H7 (cell line): Measurements from ENCODE around the genes GNG8, SLC1A5 and CCDC9.

DNA sequence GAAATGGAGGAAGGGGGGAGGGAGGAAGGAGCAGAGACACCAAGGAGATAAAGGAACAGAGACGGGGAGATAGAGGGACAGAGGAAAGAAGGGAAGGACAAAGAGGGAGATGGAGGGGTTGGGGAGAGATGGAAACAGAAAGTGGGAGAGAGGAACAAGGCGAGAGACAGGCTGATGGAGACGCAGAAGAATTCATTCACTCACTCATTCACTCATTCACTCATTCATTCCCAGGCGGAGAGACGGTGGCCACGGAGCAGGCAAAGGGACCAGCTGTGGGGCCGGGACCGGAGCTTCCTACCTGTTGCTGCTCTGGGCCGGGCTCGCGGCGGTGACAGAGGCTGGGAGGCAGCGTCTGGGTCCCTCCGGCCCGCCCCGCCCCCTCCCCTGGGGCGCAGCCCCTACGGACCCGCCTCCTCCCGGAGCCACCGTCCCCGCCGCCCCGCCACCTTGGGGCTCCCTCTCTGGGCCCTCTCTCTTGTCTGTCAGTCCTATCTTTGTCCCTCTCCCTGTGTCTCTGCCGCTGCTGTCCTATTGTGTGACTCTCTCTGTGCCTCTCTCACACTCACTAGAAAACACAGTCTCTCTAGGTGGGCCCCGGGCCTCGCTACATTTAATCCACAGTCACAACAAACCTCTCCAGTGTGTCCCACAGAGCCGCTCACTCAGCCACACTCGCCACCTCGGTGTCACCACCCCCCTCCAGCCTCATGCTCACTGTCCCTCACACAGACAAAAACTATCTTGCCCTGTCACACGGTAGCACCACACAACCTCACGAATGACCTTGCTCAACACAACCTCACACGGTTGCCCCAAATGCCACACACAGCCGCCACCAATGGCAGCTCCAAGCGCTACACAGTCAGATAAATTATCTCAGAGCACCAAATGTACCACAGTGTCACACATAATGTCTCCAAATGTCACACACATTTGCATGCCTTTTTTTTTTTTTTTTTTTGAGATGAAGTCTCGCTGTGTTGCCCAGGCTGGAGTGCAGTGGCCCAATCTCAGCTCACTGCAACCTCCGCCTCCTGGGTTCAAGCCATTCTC, at the start of gene GNG8:
TSS of gene GNG8 (minus strand) at position 357 of the 1,056 bp plus-strand sequence.
- RAMPAGE, long total RNA: no peak

DNA sequence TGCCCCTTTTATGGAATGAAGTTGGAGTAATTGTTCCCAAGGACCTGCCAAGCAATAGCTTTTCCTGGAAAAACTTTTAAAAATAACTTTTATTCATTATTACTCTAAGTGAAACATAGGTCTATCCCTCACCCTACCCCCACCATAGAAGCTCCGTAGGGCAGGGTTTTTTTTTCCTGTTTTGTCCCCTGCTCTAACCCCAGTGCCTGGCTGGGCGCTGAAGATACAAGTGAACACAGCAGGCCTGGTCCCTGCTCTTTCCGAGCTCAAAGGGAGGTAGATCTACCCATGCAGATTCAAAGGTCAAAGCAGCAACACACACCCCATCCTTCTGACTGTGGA, 8.7 kb upstream of the GNG8 start:
- RAMPAGE, long total RNA: no peak

- RAMPAGE, long total RNA: no peak
Observed at GRCh38 chr19:46723986-46724882, 7.3 kb upstream of the PRKD2 start.

DNA sequence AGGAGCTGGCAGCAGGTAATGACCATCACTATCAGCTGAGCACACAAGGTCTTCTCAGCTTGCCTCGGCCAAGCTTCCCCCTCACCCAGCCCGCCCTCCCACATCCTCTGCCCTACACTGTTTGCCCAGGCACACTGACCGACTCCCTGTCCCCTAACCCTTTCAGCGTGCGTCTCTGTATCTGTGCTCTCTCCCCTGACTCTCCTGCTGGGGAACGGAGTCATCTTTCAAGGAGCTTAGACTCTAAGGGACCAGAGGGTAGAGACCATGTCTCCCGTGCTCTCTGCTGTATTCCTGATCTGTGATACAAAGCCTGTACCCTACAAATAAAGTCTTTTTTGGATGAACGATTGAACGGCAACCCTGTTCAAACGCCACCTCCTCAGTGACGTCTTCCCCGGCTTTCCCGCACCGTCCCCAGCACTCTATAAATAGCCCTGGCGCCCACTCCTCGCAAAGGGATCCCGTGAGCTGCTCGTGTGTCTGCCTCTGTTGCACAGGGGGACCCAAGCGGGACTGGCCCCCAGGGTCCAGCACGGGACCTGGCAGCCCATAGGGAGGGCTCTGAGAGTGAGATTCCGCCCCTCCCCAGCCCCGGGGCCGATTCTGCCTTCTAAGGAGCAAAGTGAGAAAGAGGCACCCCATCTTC, 8.3 kb upstream of the FKRP start:
- RAMPAGE, long total RNA: no peak

DNA sequence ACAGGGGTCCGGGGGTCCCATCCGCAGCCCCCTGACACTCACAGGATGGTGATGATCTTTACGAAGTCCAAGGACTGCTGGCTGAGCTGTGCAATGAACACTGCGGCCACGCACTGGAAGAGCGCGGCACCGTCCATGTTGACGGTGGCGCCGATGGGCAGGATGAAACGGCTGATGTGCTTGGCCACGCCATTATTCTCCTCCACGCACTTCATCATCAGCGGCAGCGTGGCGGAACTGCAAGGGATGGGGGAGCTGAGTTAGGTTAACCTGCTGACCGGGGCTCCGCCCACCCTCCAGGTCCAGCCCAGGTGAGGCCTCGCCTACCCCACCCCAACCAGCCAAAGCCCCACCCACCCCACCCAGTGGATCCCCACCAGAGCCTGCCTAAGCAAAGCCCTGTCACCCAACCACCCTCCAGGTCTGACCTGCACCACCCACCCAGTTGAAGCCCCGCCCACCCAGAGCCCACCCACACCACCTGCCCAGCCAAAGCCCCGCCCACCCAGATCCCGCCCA, 11.2 kb downstream of the SLC1A5 start:
- RAMPAGE, long total RNA: no peak

- RAMPAGE, long total RNA: start-site peak on the minus strand at chr19:46788593-46788600, 580 reads
Observed at GRCh38 chr19:46787877-46789036, at the start of gene SLC1A5. SLC1A5 (minus strand) TSS chr19:46788594.

- RAMPAGE, long total RNA: no peak
Observed at GRCh38 chr19:46825302-46825658, 25.4 kb downstream of the AP2S1 start.

- RAMPAGE, long total RNA: no peak
Observed at GRCh38 chr19:46839817-46840266, 10.8 kb downstream of the AP2S1 start.

GRCh38 chr19:46859971-46860241, 891 bp upstream of the ARHGAP35 start:
- RAMPAGE, long total RNA: no peak

- RAMPAGE, long total RNA: no peak
Observed at GRCh38 chr19:47058468-47058946, 10.1 kb upstream of the TMEM160 start.

DNA sequence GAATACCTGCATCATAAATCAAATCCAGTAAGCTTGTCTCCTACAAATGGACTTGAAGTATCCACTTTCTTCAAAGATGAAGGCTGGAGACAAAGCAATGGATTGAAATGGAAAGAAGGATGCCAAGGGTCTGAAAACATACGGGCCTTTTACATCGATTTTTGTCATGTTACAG, 3.4 kb downstream of the ZC3H4 start:
- RAMPAGE, long total RNA: no peak

GRCh38 chr19:47112074-47113030, 1.2 kb downstream of the ZC3H4 start:
- RAMPAGE, long total RNA: start-site peak on the minus strand at chr19:47112161-47112188, 23 reads

DNA sequence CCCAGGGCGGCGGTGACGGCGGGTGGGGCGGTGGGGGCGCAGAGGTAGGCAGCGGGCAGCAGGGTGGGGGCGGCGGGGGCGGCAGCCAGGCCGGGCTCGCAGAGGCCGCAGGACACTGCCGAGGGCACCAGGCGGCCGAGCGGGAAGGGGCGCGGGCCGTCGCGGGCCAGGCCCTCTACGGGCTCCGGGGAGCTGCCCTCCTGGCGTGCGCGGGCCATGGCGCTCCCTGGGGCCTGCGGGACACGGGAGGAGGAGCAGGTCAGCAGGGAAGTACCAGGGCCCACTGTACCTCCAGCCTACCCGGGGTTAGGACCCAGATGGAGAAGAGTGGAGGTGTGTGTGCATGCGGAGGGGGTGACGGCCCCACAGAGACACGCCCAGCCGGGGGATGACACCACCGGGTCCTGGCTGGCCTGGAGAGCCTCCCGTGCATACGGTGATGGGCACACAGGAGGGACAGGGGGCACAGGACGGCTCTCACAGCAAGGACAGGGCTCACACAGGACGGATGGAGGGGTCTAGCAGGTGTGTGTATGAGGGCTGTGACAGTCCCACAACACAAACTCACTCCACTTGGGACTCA, 2.7 kb downstream of the BBC3 start:
- RAMPAGE, long total RNA: no peak

DNA sequence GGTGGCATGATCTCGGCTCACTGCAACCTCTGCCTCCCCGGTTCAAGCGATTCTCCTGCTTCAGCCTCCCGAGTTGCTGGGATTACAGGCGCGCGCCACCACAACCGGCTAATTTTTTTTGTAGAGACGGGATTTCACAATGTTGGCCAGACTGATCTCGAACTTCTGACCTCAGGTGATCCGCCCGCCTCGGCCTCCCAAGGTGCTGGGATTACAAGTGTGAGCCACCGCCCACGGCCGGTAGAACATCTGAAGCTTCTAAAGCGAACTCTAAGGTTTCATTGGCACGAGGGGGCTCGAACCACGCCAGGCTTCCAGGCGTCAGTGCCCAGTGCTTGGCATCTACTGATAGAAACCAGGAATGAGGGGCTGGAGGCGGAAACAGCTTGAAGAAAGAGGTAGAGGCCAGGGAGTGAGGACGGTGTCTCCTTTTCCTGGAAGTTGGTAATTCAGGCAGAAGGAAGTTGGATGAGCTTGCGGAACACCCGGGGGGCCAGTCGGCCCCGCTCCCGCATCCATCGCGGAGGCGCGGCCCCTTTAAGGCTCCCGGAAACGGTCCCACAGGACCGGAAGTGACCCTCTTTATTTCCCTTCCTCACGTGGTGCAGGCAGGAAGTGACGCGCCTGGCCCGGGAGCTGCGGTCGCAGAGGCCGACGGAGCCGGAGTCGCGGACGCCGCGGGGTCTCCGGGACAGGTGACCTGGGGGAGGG, at the start of gene CCDC9:
TSS of gene CCDC9 (plus strand) at position 611 of the 711 bp plus-strand sequence.
- RAMPAGE, long total RNA: start-site peak on the plus strand centred at position 636 of the sequence, 30 bp wide, 60 reads

DNA sequence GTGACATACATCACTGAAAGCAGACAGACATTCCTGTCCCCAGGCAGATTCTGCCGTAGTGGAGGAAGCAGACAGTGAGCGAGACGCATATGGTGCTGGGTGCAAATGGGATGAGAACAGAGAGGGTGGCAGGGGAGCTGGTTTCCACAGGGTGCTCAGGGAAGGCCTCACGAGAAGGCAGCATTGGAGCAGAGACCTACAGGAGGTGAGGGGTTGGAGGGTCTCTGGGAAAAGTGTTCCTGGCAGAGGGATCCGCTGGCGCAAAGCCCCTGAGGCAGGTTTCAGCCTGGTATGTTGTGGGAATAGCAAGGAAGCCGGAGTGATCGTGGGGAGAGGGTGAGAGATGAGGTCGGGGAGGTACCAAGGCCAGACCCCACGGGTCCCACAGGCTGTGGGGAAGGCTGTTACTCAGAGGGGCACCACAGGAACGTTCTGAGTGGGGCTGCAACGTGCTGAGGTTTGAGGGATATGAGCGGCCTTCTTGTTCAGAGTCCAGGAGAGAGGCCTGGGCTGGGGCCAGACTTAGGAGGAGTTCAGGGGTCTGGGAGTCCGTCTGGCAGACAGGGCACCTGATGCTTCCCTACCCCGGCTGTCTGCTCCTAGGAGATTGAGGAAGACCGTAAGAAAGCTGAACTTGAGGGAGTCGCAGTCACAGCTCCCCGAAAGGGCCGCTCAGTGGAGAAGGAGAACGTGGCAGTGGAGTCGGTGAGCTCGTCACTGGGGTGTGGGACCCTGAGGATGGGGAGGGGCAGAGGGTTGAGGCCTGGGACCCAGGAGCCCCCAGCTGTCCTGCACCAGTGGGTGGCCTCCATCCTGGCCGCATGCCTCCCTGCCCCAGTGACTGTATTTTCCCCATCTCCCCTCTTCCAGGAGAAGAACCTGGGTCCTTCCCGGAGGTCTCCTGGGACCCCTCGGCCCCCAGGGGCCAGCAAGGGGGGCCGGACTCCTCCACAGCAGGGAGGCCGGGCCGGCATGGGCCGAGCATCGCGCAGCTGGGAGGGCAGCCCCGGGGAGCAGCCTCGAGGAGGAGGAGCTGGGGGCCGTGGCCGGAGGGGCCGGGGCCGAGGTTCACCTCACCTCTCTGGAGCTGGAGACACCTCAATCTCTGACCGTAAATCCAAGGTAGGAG, 3.8 kb downstream of the CCDC9 start:
- RAMPAGE, long total RNA: no peak

DNA sequence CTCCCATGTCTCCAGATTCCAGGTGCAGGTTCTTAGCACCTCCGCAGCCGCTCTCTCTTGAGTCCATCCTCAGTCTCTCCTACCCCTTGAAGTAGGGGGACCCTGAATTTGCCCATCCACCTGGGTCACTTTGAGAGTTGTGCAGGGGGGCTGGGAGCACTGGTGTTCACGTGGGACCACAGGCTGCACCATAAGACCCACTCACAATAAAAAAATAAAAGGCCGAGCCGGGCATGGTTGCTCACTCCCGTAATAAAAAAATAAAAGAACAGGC, 33.2 kb downstream of the DHX34 start:
- RAMPAGE, long total RNA: no peak

DNA sequence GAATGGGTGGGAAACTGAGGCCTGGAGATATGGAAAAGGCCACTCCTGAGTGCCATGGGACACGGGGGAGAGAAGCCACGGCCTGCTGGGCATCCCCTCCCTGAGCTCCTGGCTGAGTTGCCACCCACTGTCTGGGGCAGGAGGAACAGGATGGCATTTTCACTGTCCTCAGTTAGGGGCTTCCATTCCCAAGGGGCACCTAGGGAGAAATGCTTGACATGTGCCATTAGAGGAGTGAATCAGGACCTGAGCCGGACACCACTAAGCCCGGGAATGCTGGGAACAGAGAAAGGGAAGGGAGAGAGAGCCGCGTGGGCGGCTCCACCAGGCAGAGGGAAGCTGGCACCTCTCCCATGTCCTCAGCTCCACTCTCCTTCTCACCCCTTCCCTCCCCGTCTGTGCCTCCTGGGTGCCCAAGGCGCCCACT, 4.9 kb upstream of the KPTN start:
- RAMPAGE, long total RNA: no peak

- RAMPAGE, long total RNA: no peak
Observed at GRCh38 chr19:47507809-47508706, 6.8 kb downstream of the NAPA start.

GRCh38 chr19:47509956-47511058, 4.6 kb downstream of the NAPA start:
- RAMPAGE, long total RNA: no peak

DNA sequence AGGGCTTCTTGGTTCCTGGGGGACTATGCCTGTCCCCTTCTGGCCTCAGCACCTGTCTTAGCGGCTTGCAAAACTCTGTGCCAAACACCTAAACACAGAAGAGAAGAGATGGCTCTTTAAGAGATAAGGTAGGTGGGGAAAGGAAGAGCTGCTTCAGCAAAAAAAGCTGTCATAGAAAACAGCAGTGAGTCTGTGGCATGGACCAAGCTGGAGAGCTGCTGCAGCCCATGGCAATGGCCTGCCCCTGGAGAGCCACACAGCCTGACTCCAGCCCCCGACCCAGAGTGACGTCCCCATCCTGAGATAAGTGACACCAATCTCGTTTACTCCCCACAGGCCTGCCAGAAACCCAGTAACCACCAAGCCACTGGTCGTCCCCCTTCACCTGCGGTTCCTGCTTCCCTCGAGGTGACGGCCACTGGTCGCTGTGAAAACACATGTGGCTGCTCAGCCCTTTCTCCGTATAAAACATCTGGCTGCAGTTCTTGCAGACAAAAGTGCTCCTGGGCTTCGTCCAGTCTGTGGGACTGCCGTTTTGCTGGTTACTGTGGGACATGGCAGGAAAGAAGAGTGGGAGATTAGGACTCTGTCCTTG, 25.0 kb upstream of the NAPA start:
- RAMPAGE, long total RNA: no peak